ENCODE data around the gene PREB.

- PRO-cap: unidirectional peak, minus-strand start at chr2:26003086
These were observed 20.5 kb upstream of the KIF3C start for GRCh38 chr2:26002659-26003307.

DNA sequence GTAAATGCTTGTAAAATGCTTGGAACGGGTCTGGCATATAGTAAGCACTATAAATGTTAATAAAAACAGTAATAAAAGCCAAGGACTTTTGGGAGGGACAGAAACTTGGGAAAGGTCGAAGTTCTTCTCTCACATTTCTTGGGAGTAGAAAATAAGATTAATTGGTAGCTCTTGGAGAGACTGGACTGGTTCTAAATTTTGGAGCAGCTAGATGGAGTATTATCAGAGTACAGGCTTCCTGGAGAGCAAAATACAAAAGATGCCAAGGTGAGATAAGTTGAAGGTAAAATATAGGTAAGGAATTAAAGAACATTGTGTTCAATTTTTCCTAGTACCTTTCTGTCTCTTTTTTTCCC, 41.0 kb downstream of the RAB10 start:
- PRO-cap: no peak

GRCh38 chr2:26134903-26136248, 37.5 kb upstream of the GAREM2 start:
- PRO-cap: no peak

GRCh38 chr2:26188469-26189411, 15.9 kb downstream of the GAREM2 start:
- PRO-cap: no peak

GRCh38 chr2:26344612-26345255, 1.2 kb upstream of the SELENOI start:
- PRO-cap: no peak

DNA sequence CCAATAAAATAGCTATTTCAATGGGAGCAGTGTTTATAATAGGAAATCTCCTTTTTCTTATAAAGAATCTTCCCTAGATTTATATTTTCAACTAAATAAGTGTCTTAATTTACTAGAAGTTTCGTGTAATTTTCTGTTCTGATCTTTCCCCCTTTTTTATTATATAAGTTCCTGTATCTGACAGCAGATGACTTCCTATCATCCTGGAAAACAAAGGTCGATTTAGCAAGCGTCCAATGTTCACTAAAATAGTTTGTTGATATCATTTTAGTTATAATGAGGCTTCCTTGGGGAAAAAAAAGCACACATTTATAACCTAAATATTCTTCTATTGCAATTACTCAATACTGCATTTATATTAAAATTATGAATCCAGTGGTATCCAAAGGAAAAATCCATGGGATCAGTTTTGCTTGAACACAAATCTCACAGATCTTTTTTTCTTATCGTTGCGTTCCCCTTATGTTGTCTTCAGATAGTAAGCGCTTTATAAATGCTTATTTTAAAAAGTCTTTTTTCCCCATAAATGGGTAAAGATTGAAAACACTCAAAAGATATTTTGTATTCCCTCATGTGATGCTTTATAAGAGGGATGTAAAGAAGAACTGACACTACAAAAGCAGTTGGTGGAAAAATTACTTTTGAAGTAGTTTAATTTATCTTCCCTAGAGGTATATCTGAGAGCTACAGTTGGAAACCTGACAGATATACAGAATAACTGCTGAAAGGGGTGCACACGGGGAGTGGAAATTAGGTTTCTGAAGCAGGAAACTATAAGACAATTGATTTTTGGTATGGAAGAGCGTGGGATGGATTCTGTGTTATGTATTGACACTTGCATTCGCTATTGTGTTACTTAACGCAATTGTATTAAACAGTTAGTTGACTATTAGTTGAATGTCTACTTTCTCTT, 1.4 kb upstream of the ADGRF3 start:
- PRO-cap: no peak

- PRO-cap: no peak
These were observed 19.8 kb upstream of the DRC1 start for GRCh38 chr2:26381690-26382484.

DNA sequence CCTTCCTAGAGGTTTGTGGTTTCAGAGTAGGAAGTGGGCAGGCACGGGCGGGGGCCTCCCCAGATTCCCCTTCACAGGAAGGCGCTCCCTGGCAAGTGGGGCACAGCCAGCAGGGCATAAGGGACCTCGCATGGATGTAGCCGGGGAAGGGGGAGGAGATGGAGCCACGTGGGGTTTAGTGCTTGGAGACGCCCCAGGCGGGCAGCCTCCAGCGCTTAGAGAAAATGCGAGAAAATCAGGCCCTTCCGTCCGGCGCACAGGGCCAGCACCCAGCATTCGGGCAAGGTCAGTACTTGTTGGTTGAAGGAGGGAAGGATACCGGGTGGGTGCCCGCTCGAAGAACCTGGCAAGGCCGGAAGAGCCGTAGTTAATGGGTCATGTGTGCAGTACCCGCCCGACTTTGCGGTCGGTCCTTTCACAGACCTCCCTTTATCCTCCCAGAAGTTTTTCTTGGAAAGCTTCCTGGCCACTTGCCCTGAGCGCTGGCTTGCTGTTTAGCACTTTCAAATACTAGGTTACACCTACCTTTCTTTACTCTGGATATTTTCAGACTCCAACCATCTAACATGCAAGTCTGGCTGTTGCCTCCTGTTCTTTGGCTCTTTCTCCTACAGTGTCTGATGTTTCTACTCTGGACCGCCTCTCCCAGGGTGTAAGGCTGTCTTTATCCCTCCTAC, 576 bp downstream of the FAM166C start:
- PRO-cap: no peak

DNA sequence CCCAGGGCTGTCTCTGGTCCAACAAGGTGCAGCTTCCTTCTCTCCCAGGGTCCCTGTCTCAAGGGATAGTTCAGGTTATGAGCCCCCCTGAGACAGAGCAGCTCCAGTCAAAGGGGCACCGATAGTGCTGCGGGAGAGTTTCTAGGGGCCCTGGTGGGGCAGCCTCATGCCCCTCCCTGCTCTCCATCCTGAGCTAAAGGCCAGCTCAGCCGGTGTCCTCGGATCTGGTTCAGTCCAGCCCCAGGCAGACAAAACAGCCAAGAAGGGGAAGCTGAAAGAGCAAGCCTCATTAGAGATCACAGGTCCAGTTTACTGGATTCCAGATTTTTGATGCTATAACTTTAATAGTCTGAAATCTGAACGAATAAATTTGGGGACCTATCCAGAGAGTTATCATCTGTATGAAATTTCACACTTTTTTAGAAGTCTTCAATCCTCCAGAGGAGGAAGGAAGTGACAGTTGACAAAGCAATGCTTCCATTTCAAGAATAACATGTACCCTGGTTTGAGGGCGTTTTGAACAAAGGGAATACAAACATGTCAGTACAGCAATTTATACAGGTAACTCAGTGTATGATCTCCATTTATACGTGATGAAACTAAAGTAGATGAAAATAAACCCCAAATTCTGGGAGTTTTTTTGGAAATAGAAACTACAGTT, 36.4 kb downstream of the FAM166C start:
- PRO-cap: no peak

DNA sequence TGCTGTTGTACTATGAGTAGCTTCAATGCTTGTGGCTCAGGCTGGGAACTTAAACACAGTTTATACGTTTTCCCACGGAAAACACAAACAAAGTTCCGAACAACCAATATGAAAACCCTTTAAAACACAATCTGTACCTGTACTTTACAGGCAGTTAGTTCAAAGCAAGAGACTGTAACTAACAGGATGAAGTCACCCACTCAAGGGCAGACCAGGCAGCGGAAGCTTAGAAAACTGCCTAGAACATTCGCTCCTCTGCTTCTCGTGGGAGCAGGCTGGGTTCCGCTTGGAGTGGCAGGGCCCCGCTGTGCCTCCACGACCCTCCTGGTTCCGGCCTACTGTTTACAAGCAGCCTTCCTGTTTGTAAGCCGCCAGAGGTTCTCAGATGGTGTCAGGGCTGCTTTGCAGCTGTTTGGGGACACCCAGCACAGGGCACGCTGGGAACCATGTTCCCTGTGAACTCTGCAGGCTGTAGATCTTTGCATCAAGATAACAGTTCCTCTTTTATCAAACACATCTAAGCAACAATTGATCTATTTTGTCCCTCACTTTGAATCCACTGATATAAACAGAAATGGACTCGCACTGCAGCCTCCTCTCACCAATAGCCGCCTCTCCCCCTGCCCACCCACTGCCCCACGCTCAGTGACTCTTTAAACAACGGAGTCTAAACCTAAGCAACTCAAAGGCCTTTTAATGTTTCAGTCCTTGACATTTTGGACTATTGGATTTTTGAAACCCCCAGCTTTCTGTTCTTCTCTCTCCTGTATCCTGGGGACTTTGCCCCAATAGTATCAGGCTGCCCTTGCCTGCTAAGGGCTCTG, 31.2 kb downstream of the CIB4 start:
- PRO-cap: no peak

- PRO-cap: no peak
These were observed 840 bp downstream of the CIB4 start for GRCh38 chr2:26640162-26640890.

GRCh38 chr2:26691768-26692212, 732 bp upstream of the KCNK3 start:
- PRO-cap: no peak

GRCh38 chr2:26763045-26763387, 1.1 kb upstream of the SLC35F6 start:
- PRO-cap: no peak

- PRO-cap: no peak
These were observed 7.3 kb downstream of the SLC35F6 start for GRCh38 chr2:26771281-26771948.

GRCh38 chr2:27118147-27118560, 774 bp downstream of the CGREF1 start:
- PRO-cap: no peak

- PRO-cap: bidirectional peak, plus-strand start at chr2:27134121, minus-strand start at chr2:27134071; bidirectional peak, plus-strand start at chr2:27134797, minus-strand start at chr2:27134623
These were observed at the start of gene PREB for GRCh38 chr2:27133876-27135164. TSS of gene PREB (minus strand) at chr2:27134636.

DNA sequence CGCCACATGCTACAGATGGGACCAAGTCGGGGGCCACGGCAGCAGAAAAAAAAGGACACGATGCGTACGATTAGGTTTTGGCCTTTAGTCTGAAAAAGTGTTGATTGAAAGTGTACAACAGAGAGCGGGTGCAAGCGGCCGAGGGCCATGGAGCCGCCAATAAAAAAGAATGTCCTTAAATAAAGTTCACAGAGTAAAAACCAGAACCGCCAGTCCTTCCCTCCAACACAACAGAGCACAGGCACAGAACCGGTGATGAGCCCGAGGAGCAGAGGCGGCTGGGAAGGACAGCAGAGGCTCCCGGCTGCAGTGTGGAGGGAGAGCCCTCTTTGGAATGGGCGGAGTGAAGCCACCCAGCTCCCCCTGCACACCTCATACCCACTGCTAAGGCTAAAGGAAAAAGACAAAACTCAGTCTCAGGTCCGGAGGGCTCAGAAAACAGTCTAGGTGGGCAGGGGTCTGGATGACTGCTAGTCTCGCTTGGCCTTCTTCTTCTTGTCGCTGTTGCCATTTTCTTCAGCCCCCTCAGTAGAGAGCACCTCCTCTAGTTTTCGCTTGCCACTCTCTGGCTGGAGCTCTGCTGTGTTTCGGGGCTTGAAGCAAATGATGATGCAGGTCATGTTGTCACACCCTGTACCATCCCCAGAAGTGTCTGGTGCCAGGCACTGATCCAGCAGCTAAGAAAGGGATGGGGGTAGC, 744 bp upstream of the ZNF513 start:
- PRO-cap: no peak

DNA sequence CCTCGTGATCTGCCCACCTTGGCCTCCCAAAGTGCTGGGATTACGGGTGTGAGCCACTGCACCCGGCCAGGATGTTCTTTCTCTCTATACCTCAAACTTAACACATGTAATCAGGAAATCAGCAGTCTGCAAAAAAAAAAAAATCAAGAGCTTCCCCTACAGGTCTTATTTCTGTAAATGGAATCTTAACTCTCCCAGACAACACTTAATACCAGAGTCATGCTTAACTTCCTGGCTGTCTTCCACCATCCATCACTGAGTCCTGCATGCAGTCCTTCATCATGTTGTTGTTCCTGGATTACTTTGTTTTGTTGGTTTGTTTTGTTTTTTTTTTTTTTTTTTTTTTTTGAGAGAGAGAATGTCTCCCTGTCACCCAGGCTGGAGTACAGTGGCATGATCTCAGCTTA, 11.4 kb upstream of the ZNF513 start:
- PRO-cap: no peak

DNA sequence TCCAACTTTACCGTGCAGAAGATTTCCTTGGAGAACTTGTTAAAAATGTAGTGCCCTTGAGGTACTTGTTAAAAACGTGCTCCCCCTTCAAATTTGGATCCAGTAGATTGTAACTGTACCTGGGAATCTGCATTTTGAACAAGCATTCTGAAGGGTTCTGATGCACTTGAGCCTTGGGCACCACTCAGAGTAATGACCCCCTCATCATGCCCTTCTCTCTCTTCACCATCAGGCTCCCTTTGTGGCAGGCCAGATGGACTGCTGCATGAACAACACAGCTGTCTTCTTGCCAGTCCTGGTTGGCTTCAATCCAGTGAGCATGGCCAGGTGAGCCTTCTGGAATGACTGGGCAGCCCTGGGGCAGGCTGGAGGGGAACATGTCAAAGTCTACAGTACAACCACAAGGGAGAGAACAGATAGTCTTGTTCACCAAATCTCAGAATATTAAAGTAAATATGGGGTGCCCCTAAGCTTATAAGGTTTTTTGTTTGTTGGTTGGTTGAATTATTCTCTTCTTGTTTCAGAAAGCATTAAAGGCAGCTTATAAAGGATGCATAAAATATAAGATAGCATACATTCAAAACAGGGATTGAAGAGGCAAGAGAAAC, 4.4 kb downstream of the GCKR start:
- PRO-cap: no peak

DNA sequence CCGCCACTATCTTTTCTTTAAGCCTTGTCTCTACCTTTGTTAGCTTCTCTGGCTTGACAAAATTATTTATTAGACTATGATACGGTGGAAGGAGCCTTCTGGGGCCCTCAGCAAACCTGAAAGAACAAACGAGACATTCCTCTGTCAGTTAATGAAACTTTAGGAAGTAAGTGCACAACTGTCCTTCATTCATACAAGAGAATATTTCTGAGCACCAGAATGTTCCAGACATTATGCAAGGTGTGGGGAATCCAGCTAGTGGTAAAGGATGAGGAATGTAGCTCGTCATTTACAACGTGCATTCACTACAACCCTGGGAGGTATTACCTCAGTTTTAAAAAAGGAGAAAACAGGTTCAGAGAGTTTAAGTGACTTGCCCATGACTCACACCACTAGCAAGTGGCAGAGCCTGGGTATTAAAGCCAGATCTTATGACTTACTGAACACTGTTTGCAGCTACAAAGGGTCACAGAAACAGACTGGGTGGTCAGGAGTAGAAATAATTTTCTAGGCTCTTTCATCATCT, 947 bp downstream of the CCDC121 start:
- PRO-cap: unidirectional peak, plus-strand start at position 453 of the sequence

All from colonic mucosa (tissue), 1 donor.